Skeletal muscle tissue (tissue), 7 donors: ENCODE measurements around the genes POU4F3, C5orf46, MARCOL and SPINK13.

- PRO-cap, 3 experiments, result no peak in any of the 3 experiments
- RAMPAGE, long total RNA, result no peak
- RRBS, 2 experiments, result 1 to 4% methylated on average over 9 of the region's 41 CpGs
Observed at GRCh38 chr5:146338681-146339198, at the start of gene POU4F3. POU4F3 (plus strand) TSS chr5:146338839.

DNA sequence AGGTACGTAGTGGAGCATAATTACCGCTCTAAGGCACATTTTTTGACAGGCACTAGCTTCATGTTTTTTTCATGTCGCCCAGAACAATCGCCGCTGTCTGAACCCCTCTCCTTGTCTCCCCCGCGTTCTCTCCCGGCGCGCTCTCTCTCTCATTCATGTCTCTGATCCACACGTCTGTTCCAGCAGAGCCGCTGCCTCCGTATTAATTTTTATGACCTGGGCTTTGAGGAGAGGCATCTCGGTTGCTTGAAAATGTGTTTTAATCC lies 525 bp downstream of the POU4F3 start:
- PRO-cap, 3 experiments, result no peak in any of the 3 experiments
- RAMPAGE, long total RNA, result no peak
- RRBS, 2 experiments, result no CpG with 5 or more reads among the region's 14 CpGs

DNA sequence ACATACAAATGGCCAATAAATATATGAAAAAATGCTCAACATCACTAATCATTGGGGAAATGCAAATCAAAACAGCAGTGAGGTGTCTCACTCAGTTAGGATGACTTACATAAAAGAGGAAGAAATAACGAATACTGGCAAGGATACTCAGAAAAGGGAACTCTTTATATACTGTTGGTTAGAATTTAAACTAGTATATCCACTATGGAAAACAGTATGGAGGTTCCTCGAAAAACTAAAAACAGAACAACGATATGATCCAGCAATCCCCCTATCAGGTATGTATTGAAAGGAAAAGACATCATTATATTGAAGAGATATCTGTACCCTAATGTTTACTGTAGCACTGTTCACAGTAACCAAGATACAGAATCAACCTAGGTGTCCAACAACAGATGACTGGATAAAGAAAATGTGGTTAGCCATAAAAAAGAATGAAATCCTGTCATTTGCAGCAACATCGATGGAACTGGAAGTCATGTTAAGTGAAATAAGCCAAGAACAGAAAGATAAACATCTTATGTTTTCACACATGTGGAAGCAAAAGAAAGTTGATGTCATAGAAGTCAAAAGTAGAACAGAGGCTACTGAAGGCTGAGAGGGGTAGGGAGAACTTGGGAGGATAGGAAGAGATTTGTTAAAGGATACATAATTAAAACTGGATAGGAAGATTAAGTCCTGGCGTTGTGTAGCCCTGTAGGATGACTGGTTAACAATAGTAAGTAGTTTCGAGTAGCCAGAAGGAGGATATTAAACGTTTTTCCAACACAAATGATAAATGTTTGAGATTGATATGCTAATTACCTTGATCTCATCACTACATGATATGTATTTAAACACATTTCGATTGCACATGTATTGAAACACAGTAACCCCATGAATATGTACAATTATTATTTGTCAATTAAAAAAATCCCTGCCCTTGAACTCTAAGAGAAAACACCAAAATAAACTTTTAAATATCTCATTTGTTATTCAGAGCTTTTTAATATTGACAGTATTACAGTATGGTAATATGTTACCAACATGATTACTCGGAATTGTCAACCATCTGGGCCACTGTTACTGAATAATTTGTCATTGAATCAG lies 27.2 kb downstream of the GPR151 start:
- PRO-cap, 3 experiments, result no peak in any of the 3 experiments
- RAMPAGE, long total RNA, result no peak
- RRBS, 2 experiments, result no CpG with 5 or more reads among the region's 9 CpGs

DNA sequence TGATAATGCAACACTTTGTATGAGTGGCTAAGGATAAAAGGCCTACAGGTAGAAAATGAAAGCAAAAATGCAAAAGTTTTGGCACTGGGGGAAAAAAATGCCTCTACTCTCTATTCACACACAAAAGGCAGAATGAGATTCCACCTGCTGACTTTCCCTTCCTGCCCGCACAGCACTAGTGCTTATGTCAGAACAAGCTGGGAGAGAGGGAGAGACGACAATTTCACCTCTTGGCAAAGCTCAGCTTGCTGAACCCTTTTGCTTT lies 1.6 kb downstream of the PPP2R2B start:
- PRO-cap, 3 experiments, result no peak in any of the 3 experiments
- RAMPAGE, long total RNA, result no peak
- RRBS, 2 experiments, result no CpG with 5 or more reads among the region's 2 CpGs

DNA sequence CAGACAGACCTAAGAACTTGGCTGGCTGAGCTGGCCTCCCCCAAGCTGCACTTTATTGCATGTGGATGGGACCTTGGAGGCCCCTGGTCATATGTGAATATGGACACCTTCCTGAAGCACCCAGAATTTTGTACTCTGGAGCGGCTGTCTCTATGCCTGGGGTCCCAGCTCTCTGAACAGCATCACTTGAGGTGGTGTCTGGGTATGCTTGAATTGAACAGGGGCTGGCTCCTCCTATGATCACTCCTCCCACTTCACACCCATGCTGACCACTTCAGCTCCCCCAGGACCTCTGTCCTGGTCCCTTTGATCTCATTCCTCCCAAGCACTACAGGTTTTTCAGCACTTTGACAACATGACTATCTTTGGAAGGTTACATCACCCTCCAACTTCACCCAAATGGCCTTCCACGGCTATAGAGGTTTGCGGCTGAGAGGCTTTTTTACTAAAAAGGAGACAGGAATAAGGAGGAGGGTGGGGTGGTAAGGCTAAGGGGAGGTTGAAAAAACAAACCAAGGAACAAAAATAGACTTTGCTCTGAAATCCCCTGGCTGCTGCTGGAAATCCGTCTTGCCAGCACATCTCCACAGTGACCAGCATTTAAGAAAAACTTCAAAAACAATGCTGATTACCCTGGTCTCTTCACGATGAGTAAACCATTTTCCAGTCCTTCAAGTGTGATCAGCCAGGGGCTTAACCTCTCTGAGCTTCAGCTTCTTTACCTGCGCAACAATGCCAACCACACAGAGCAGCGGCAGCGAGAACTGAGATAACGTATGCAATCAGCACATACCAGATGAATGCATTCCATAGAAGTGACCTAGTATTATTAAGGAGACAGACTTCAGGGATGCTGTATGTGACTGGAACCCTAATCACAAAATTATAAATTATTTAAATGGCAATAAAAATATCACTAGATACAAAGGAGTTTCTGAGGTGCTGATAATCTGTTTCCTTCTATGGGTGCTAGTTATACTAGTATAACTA lies 102.7 kb downstream of the DPYSL3 start:
- PRO-cap, 3 experiments, result no peak in any of the 3 experiments
- RAMPAGE, long total RNA, result no peak
- RRBS, 2 experiments, result no CpG with 5 or more reads among the region's 9 CpGs

DNA sequence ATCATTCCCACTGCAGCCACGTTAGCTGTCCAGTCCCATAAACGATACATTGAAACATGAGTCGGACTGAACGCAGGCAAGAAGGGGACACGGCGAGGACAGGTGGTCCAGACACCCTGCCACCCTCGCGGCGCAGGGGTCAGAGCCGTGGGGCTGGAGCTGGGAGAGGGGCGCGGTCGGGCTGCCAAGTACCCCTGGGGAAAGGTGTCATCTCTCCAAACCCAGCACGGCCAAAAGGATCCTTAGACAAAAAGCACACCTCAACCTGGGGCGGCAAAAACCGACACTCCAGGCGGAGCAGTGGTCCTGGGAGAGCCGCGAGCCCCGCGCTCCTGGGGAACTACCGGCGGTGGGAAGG lies 57.0 kb downstream of the DPYSL3 start:
- PRO-cap, 3 experiments, result peak in 1 of 3 experiments; most common plus-strand start position 110 of the sequence (in 1)
- RAMPAGE, long total RNA, result no peak
- RRBS, 2 experiments, result 4 to 6% methylated on average over 2 of the region's 23 CpGs

DNA sequence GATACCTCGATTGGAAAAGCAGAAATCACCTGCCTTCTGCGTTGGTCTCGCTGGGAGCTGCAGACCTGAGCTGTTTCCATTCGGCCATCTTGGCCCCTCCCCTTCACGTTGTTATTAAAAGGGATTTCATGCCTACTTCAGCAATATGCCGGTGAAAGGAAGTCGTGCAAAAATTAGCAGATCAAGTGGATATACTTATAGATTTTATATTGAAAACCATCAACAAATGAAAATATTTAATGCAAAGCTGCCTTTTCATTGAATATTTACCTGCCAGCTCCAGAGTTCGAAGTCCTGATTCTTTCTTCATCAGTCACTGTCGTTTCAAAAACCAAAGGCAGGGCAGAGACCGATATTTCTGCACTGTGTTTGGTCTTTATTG lies 123.1 kb downstream of the JAKMIP2 start:
- PRO-cap, 3 experiments, result no peak in any of the 3 experiments
- RAMPAGE, long total RNA, result no peak
- RRBS, 2 experiments, result no CpG with 5 or more reads among the region's 10 CpGs

- PRO-cap, 3 experiments, result no peak in any of the 3 experiments
- RAMPAGE, long total RNA, result no peak
- RRBS, 2 experiments, result no CpG with 5 or more reads among the region's 3 CpGs
Observed at GRCh38 chr5:147705453-147705695, 77.2 kb downstream of the JAKMIP2 start.

- PRO-cap, 3 experiments, result no peak in any of the 3 experiments
- RAMPAGE, long total RNA, result no peak
- RRBS, 2 experiments, result no CpG with 5 or more reads among the region's 15 CpGs
Observed at GRCh38 chr5:147873934-147875134, 4.2 kb upstream of the SCGB3A2 start.

DNA sequence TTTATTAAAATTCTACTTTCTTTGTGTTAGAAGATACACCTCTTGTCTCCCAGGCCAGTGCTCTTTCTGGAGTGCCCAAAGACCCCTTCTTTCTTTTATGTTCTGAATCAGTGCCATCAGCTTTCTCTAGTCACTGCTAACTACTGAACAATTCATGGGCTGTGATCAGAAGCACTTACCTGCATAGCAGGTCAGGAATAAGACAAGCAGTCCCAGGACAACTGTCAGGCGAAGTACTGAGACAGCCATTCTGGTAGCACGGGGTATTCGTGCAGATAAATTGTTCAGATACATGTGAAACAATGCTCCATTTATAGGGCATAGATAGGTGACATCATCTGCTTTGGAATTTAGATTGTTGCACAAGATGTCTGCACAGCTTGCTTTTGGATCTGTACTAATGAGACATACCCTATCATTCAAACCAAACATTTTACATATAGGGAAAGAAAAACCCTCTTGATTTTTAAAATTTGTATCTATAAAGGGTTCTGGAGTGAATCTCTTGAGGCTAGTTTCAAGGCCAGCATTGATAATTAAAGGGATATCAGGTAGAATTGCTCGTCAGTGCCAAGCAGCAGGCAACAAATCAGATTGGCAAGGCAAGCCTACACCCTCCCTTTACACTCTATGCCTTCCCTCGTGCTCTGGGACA lies at the start of gene C5orf46:
TSS of gene C5orf46 (minus strand) at position 286 of the 655 bp plus-strand sequence.
- PRO-cap, 3 experiments, result no peak in any of the 3 experiments
- RAMPAGE, long total RNA, result no peak
- RRBS, 2 experiments, result no CpG with 5 or more reads among the region's 5 CpGs

DNA sequence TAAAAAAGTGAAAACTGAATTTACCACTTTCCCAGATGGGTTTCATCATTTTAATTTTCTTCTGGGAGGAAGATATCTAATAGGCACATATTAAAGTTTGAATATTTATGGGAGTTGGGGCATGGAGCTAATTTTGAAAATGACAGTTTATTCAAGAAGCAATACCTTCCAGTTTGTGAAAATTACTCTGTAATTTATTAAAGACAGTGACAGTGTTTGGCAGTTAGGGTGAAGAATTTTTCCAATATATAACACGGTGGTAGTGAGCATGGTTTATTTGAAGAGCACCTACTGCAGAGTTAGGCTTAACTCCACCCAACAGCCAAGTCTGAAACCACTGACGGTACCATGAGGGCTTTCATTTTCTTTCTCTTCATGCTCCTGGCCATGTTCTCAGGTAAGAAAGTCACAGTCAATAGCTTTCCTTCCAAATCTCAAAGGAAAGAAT lies at the start of gene MARCOL:
TSS of gene MARCOL (plus strand) at position 276 of the 448 bp plus-strand sequence.
- PRO-cap, 3 experiments, result no peak in any of the 3 experiments
- RAMPAGE, long total RNA, result no peak
- RRBS, 2 experiments, result no CpG with 5 or more reads among the region's 2 CpGs

DNA sequence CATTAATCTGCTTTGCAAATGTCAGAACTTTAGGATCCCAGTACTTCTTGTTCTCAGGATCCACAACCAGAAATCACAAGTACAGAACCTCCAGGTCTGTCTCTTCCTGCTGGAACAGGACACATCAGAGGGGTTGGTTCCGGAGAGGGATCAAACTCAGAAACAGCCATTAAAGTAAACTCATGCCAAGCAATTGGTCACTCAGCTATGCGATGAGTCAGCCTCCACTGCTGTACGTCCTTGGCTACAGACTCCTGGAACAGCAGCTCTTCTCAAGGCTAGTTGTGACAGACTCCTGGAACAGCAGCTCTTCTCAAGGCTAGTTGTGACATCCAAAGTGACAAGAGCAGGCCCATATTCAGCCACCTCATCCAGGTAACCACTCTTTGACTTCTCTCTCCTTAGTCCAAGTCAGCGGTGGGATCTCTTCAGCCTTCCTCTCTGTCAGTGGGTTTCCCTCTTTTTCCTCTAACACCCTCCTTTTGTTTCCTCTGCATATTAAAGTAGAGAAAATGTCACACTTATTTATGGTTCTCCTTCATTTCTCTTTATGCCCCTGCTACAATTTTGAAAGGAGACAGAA lies at the start of gene SPINK13:
TSS of gene SPINK13 (plus strand) at position 281 of the 583 bp plus-strand sequence.
- PRO-cap, 3 experiments, result no peak in any of the 3 experiments
- RAMPAGE, long total RNA, result no peak
- RRBS, 2 experiments, result no CpG with 5 or more reads among the region's 4 CpGs

DNA sequence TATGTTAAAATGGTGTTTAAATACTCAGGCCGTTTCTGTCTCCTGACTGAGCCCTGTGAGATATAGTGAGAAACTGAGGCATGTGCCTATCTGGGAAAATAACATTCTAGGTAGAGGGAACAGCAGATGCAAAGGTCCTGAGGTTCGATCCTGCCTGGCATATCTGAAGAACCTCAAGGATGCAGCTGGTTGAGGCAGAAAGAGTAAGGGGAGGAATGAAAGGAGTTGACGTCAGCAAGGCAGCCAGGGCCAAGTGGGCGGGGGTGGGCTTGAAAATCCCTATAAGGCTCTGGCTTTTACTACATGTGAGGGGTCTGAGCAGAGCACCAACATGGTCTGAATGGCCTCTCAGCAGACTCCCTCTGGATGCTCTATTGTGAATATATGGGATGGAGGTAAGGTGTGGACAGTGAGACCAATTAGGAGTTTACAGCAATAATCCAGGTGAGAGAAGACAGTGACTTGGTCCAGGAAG lies 69.7 kb downstream of the FBXO38 start:
- PRO-cap, 3 experiments, result no peak in any of the 3 experiments
- RAMPAGE, long total RNA, result no peak
- RRBS, 2 experiments, result no CpG with 5 or more reads among the region's 4 CpGs

- PRO-cap, 3 experiments, result no peak in any of the 3 experiments
- RAMPAGE, long total RNA, result no peak
- RRBS, 2 experiments, result no CpG with 5 or more reads among the region's 4 CpGs
Observed at GRCh38 chr5:148454481-148454858, 70.7 kb downstream of the FBXO38 start.

- PRO-cap, 3 experiments, result no peak in any of the 3 experiments
- RAMPAGE, long total RNA, result no peak
- RRBS, 2 experiments, result no CpG with 5 or more reads among the region's 8 CpGs
Observed at GRCh38 chr5:148665268-148665705, 11.0 kb upstream of the HTR4 start.

- PRO-cap, 3 experiments, result no peak in any of the 3 experiments
- RAMPAGE, long total RNA, result no peak
- RRBS, 2 experiments, result no CpG with 5 or more reads among the region's 10 CpGs
Observed at GRCh38 chr5:148808638-148809606, 17.5 kb upstream of the ADRB2 start.

DNA sequence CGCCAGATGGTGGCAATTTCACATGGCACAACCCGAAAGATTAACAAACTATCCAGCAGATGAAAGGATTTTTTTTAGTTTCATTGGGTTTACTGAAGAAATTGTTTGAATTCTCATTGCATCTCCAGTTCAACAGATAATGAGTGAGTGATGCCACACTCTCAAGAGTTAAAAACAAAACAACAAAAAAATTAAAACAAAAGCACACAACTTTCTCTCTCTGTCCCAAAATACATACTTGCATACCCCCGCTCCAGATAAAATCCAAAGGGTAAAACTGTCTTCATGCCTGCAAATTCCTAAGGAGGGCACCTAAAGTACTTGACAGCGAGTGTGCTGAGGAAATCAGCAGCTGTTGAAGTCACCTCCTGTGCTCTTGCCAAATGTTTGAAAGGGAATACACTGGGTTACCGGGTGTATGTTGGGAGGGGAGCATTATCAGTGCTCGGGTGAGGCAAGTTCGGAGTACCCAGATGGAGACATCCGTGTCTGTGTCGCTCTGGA lies 897 bp upstream of the ADRB2 start:
- PRO-cap, 3 experiments, result peak in 1 of 3 experiments; most common plus-strand start position 427 of the sequence (in 1)
- RAMPAGE, long total RNA, result no peak
- RRBS, 2 experiments, result no CpG with 5 or more reads among the region's 9 CpGs

DNA sequence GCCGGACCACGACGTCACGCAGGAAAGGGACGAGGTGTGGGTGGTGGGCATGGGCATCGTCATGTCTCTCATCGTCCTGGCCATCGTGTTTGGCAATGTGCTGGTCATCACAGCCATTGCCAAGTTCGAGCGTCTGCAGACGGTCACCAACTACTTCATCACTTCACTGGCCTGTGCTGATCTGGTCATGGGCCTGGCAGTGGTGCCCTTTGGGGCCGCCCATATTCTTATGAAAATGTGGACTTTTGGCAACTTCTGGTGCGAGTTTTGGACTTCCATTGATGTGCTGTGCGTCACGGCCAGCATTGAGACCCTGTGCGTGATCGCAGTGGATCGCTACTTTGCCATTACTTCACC lies 455 bp downstream of the ADRB2 start:
- PRO-cap, 3 experiments, result peak in 2 of 3 experiments; most common plus-strand start position 116 of the sequence (in 1); most common minus-strand start position 152 of the sequence (in 1)
- RAMPAGE, long total RNA, result no peak
- RRBS, 2 experiments, result 7 to 11% methylated on average over 1 of the region's 18 CpGs

GRCh38 chr5:148844575-148845348 lies 18.4 kb downstream of the ADRB2 start:
- PRO-cap, 3 experiments, result no peak in any of the 3 experiments
- RAMPAGE, long total RNA, result no peak
- RRBS, 2 experiments, result no CpG with 5 or more reads among the region's 7 CpGs

DNA sequence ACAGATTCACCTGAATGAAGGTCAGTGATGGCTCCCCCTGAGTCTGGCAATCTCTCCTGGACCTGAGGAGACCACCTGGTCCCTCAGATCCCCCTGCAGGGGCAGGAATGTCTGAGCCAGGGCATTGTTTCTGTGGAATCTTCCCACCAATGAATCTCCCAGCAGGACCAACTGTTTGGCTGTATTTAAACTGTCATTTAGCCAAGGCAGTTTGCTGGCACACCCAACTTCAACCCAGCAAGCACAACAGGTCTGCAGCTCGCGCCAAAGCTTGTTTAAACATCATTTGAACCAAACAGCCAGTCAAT lies 92.6 kb downstream of the SH3TC2 start:
- PRO-cap, 3 experiments, result no peak in any of the 3 experiments
- RAMPAGE, long total RNA, result no peak
- RRBS, 2 experiments, result no CpG with 5 or more reads among the region's 2 CpGs